HT-29 (cell line): ENCODE measurements around the gene HSP90B1.

- RAMPAGE, long total RNA: no peak
Measured at GRCh38 chr12:103172891-103173099, 215.3 kb downstream of the ASCL1 start.

DNA sequence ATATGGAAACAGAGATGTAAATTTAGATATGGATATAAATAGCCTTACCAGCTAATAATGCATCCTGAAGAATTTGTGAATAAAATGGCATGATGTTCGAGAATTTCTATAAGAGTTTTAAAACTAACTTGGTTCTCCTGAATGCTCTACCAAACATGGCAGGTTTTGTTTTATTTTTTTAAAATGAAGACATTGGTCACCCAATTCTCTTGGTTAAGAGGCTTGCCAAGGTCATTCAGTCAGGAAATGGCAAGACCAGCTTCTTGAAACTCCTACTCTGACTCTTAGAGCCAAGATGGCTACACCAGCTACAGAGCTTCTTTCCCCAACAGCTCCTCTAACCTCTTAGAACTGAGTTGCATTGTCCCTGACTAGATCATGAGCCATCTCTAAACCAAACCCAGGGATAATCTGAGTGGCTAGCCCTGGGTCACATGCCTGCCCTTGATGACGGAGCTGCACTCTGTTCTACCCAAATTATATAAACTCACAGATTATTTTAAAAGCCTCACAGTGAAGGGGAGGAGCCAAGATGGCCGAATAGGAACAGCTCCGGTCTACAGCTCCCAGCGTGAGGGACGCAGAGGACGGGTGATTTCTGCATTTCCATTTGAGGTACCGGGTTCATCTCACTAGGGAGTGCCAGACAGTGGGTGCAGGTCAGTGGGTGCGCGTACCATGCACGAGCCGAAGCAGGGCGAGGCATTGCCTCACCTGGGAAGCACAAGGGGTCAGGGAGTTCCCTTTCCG lies 61.7 kb downstream of the C12orf42 start:
- RAMPAGE, long total RNA: no peak

DNA sequence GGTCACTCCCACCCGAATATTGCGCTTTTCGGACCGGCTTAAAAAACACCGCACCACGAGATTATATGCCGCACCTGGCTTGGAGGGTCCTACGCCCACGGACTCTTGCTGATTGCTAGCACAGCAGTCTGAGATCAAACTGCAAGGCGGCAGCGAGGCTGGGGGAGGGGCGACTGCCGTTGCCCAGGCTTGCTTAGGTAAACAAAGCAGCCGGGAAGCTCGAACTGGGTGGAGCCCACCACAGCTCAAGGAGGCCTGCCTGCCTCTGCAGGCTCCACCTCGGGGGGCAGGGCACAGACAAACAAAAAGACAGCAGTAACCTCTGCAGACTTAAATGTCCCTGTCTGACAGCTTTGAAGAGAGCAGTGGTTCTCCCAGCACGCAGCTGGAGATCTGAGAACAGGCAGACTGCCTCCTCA lies 61.1 kb downstream of the C12orf42 start:
- RAMPAGE, long total RNA: no peak

GRCh38 chr12:103929807-103930230 lies 391 bp upstream of the HSP90B1 start:
- RAMPAGE, long total RNA: no peak

- RAMPAGE, long total RNA: start-site peak on the plus strand at chr12:103930417-103930502, 244 and 415 reads in 2 replicates
Measured at GRCh38 chr12:103930231-103931389, at the start of gene HSP90B1. HSP90B1 (plus strand) TSS chr12:103930410.

DNA sequence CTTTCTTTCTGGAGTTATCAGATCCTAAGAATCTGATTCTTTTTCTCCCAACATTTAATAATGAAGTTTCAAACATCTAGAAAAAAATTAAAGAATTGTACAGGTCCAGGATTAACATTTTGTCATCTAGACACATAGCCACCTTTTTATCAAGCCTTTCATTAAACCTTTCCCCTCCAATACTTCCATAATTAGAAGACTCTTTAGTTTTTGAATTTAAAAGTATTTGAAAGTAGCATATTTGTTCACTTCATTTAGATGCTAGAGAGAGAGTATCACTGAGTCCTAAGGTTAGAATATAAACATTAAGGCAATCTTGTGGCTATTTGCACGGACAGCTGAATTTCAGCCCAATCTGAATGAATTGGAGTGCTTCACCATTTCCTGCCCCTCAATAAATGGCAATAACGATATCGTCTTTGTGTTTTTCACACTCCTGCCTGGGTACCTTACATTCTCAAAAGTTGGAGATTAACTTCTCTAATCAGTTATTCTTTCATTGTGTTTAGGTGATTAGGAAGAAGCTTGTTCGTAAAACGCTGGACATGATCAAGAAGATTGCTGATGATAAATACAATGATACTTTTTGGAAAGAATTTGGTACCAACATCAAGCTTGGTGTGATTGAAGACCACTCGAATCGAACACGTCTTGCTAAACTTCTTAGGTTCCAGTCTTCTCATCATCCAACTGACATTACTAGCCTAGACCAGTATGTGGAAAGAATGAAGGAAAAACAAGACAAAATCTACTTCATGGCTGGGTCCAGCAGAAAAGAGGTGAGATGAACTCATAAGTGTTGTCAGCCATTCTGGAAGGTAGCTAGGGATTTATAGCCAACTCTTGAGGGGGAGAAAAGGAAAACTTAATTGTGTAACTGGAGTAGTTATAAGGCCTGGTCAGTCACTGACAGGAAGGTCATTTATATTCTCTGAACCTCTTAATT lies 12.1 kb downstream of the HSP90B1 start:
- RAMPAGE, long total RNA: no peak

DNA sequence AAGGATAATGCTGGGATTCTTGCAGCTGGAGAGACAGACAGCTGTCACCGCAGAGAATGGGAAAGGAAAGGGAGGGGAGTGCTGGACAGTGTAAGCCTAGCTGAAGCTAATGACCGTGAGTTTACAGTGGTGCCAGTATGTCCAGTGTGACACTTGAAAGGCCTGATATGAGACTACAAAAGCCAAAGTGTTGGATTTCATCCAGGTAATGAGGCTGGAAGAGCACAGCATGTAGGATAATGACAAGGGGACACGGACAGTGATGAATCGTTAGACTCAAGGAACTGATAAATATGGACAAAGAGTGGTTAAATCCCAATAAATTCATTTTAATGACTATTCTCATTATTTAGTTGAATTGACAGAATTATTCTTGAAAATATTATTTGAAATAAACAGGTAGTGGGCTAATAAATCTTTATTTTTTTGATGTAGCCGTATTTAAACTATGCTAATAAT lies 5.3 kb downstream of the NFYB start:
- RAMPAGE, long total RNA: no peak

GRCh38 chr12:104138514-104139343 lies 719 bp upstream of the NFYB start:
- RAMPAGE, long total RNA: no peak

- RAMPAGE, long total RNA: no peak
Measured at GRCh38 chr12:104472432-104473021, 15.8 kb downstream of the CHST11 start.

GRCh38 chr12:104569560-104570359 lies 113.0 kb downstream of the CHST11 start:
- RAMPAGE, long total RNA: no peak

- RAMPAGE, long total RNA: no peak
Measured at GRCh38 chr12:104601250-104602149, 144.8 kb downstream of the CHST11 start.

DNA sequence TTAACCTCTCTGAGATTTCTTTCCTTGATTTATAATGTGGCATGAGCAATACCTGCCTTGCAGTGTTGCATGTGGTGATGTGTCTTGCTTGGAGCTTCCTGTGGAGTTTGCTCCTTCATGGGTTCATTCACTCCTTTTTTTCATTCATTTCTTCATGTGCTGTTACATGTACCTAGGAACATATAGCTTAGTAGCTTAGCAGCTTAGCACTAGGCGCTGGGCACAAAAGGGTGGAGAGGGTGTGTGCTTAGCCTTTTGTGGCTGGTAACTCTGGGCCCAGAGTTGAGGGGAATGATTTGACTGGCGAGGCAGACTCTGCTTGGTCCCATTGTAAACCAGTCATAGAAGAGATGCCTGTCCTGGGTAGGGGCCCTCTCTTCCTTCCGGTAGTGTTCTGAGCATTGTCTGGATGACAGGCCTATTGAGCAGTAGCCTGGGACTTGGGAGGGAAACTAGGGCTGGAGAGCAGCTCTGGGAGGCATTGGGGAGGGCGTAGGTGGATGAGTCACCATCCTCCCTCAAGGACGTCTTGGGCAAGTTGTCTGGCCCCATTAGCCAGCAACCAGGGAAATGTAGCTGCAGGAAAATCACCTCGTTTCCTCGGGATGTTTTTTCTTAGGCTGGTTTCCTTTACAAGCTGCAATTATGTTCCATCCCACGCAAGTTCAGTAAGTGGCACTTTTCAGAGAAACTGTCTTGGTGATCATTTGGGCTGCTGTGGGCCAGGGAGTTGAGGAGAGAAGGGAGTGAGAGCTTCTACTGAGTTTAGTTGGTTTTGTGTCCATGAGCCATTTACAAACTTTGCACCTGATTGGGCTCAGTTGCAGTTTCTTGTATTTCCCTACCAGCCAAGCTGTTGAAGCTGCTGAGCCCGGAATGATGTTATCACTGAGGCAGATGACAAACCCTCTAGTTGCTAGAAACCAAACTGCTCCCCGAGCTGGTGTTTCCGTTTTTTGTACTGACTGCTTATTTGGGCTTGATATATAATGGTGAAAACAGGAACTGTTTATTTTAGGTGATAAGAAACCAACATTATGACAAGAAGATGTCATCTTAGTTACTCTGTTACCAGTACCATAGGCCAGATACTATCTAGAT lies 147.4 kb downstream of the CHST11 start:
- RAMPAGE, long total RNA: no peak

- RAMPAGE, long total RNA: no peak
Measured at GRCh38 chr12:104671013-104672223, 214.7 kb downstream of the CHST11 start.

DNA sequence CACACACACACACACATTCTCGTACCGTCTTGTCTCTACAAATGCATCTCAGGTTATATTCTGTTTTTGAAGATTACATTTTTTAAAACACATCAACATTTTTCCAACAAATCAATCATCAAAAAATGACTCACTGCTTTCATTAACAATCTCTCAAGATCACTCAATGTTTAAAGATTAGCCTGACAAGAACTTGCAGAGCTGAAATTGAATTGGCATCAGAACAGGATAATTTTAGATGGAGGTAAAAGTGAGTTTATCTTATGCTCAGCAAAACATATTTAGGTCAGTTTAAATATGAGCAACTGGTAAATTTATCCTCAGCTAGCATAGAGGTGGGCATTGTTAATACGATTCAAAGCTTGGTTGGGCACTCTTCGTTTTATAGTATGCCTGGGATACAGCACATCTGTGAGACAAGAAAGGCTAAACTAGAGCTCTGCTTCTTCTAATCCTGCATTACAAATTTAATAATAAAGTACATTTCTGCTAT lies 153.7 kb downstream of the SLC41A2 start:
- RAMPAGE, long total RNA: no peak

GRCh38 chr12:105163922-105164350 lies 56.4 kb downstream of the WASHC4 start:
- RAMPAGE, long total RNA: no peak

- RAMPAGE, long total RNA: no peak
Measured at GRCh38 chr12:105229256-105230286, 6.4 kb downstream of the APPL2 start.

DNA sequence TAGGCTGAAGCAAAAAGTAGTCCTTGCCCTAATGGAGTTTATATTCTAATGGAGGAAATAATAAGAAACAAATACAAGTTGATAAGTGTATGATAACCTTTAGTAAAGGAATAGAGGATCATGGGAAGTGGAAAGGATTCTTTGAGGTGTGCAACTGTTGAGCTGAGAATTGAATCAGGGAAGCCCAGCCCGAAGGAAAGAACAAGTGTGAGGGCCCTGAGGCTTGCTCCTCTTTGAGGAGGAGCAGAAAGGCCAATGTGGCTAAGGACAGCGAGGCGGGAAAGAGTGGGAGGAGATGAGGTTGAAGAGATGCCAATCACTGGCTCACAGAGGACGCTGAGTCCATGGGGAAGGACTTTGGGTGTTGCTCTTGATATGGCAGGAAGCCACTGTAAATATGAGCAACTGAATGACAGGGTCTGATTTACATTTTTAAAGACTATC lies 3.2 kb upstream of the APPL2 start:
- RAMPAGE, long total RNA: no peak

GRCh38 chr12:105352158-105352539 lies 21.7 kb downstream of the C12orf75 start:
- RAMPAGE, long total RNA: no peak

DNA sequence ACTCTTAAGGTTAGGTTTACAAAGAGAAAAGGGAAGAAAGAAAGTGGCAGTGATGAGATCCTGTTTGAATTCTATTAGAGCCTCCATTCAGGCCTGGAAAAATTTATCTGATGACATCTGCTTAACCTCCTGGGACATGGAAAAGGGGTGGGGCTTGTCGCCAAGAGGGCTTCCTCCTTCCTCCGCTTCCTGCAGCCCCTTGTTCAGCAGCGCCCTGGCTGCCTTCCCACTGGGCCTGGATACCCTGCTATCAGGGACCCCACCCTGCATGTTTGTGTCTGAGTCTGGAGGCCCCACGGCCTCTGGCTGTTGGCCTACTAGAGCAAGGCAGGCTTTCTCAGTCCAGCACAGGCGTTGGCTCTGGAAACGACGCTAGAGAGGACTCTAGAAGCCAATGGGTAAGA lies 342.0 kb downstream of the C12orf75 start:
- RAMPAGE, long total RNA: no peak

GRCh38 chr12:106086512-106087359 lies 52.0 kb downstream of the NUAK1 start:
- RAMPAGE, long total RNA: no peak